Left colon (tissue), 1 donor: ENCODE data around the gene BFAR.

DNA sequence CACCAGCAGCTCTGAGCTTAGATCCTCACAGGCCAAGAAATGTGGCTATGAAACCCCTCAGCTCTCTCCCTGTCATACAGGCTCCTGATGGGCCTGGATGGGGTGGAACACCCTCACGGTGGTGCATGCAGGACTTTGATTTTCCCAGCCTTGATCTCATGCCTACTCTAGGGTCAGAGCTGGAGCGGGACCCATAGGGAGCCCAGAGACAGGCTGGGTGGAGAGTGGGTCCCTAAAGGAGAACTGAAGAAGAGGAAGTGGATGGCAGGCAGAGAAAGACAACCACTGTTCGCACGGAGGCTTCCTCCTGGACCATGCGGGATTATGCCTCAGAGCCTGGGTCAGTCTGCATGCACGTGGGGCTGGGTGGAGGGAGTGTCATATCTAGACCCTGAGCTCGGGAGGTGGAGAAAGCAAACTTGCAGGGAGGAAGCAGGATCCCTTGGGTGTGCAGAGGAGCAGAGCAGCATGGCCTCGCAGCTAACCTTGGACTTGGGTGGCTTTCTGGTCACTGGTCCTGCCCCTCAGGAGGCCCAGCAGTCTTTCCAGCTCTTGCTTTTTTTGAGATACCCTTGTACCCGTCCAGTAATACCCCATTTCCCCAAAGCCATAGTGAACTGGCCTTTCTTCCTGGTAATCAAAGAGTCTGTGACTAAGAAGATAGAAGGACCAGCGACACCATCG is 344.3 kb downstream of the CPPED1 start:
- PRO-cap: bidirectional peak, plus-strand start at position 438 of the sequence, minus-strand start at position 316 of the sequence; unidirectional peak, plus-strand start at position 438 of the sequence

DNA sequence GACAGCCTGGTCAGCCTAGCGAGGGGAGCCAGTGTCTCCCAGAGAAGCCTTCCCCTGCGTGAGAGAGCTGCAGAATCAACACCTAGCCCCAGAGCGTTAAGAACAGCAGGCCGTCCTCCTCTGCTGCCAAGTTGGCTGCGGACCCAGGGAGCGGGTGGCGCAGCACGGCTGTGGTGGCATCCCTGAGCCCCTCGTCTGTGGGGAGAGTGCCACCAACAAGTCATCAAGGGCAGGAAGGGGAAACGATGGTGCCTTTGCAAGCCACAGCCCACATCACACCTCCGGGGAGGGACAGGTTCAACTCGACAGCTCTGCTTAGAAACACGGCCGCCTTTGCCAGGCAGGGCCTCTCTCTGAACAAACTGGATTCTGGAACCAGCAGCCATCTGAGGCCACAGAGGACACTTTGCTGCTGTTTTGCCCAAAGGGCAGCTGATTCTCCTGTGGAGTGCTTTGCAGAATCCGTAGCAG is 270.8 kb downstream of the CPPED1 start:
- PRO-cap: no peak

GRCh38 chr16:12613373-12613669 is 190.4 kb downstream of the CPPED1 start:
- PRO-cap: unidirectional peak, plus-strand start at chr16:12613563

GRCh38 chr16:12690718-12691131 is 113.0 kb downstream of the CPPED1 start:
- PRO-cap: no peak

DNA sequence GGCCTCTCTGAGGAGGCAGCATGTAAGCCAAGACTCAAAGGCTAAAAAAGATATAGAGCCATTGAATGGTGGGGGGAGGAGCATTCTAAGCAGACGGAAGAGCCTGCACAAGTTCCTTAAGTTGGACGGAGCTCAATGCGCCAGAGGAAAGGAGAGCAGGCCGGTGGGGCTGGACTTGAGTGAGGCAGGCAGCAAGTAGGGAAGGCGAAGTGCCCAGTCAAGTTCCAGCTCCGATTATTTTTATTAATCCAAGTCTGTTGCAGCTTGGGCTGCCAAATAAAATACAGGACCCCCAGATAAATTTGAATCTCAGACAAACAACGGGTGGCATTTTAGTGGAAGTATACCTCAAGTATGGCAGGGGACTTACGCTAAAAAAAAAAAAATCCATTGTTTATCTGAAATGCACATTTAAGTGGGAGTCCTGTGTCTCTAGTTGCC is 160.4 kb downstream of the SHISA9 start:
- PRO-cap: no peak

DNA sequence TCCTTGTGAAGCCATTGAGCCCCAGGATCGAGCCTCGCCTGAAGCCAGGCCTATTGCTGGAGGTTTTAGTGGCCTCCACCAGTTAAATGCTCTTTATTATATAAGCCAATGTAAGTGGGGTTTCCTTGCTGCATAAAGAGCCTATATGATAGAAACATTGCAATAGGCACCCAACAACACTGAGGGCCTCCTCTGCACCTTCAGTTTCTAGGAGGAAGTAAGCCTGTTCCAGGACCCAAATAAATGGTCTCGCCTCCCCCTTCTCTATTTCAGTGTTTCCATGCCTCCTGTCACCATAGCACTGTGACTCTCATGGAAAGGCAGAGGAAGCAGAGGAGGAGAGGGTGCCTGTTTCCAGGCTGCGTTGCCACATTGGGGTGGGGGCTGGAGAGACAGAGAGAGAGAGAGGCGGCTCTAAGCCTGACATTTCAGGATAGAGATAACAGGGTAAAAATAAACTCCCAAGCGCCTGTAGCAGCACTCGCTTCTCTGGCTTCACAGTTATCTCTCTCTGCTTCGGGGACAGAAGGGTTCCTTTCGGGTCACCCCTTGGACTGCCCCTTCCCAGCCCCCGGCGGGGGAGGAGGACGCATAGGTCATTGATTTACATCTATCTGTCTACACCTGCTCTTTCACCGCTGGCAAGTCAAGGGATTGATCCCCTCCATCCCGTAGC is 71.3 kb upstream of the MRTFB start:
- PRO-cap: no peak

- PRO-cap: no peak
These were observed 41.6 kb upstream of the MRTFB start for GRCh38 chr16:14029598-14029937.

DNA sequence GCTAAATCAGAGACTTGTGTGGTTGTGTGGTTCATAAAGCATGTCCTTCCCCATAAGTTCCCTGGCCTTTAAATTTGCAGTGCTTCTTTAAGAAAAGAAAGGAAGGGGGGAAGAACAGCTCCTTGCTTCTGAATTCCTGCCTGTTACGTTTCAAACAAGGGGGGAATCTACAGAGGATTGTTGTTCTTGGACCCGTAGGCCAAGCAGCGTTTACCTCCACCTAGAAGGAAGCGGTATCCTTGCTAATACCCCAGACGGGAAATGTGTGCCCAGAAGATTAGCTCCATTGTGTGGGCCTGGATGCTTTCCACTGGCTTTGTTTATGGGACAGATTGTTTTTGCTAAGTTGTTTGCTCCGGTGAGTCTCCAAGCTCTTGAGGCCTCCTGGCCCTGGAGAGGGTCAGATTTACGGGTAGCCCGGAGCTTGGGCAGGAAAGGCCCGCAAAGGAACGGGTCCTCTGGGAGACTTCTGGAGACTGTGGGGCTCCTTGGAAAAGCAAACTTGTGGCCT is 28.5 kb upstream of the MRTFB start:
- PRO-cap: no peak

DNA sequence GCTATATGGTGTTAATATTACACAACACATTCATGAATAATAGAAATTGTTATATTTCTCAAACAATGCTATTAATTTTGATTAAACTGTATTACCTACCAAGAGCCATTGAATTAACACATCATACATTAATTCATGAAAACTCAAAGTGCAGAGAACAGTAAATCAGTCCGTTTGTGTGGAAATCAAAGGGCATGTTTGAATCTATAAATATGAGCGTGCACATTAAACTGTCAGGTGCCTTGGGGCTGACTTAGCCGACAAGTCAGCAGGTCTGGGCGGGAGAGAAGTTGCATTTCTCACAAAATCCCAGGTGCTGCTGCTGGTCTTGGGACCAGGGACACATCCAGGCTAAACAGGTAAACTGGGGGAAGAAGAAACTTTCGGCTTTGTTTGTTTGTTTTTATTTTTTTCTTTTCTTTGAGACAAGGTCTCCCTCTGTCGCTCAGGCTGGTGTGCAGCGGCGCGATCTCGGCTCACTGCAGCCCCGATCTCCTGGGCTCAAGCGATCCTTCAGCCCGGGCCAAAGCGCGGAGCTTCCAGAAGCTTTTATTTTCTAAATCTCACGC is 213.8 kb downstream of the MRTFB start:
- PRO-cap: no peak

- PRO-cap: no peak
These were observed 239.4 kb downstream of the MRTFB start for GRCh38 chr16:14310368-14311117.

GRCh38 chr16:14632513-14633161 is at the start of gene BFAR:
TSS of gene BFAR (plus strand) at chr16:14632951.
- PRO-cap: bidirectional peak, plus-strand start at chr16:14632885, minus-strand start at chr16:14632728

DNA sequence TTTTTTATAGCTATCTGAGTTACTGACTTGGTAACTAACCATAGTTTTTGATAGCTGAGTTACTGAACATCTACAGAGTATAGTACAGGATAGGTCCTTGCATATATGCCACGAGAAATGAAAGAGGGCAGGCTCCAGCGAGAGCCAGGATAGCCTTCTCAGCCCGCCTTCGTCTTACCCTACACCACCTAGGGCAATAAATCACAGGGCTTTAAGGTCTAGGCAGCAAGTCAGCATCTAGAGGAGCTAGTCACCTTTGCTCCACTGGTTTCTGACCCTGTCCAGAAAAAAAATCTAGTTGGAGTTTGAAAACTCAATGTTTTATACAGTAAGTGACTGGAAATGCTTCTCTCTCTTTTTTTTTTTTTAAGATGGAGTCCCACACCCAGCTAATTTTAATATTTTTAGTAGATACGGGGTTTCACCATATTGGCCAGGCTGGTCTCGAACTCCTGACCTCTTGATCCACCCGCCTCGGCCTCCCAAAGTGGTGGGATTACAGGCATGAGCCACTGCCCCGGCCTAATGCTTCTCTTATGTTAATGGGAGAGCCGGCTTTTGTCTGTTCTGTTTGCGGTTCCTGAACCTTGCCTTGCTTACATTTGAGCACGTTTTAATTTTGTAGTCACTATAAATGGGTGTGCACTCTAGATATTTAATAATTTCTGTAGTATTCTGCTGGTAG is 2.8 kb downstream of the BFAR start:
- PRO-cap: unidirectional peak, minus-strand start at position 186 of the sequence

DNA sequence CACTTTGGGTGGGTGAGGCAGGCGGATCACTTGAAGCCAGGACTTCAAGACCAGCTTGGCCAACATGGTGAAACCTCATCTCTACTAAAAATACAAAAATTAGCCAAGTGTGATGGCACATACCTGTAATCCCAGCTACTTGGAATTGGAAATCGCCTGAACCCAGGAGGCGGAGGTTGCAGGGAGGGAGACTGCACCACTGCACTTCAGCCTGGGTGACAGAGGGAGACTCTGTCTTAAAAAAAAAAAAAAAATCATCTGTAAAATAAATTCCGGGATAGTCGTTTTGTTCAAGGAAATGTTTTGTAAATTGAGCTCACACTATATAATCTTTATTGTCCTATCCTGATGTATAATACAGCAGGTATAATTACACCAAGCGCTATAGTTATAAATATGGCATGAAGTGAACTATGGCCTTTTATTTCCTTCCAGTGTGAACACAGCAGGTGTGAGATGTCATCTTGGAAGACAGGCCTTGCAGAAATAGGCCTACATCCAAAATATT is 25.5 kb downstream of the PLA2G10 start:
- PRO-cap: bidirectional peak, plus-strand start at position 424 of the sequence, minus-strand start at position 193 of the sequence

GRCh38 chr16:15123033-15123751 is 29.1 kb upstream of the RRN3 start:
- PRO-cap: no peak

GRCh38 chr16:15127290-15127587 is 33.2 kb upstream of the RRN3 start:
- PRO-cap: no peak

DNA sequence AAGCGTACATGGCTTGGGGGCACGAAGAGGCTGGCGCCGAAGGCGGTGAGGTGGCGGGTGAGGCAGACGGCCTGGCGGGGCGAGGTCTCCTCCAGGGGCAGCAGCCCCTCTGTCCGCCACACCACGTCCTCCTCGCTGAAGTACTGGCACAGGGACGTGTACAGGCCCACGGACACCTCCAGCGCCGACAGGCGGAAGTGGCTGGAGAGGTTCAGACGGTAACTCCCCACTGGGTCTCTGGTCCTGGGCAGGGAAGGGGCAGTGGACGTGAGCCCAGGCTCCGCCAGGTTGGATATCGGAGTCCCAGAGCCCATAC is 36.1 kb upstream of the RRN3 start:
- PRO-cap: no peak

GRCh38 chr16:15154544-15155602 is 60.8 kb upstream of the RRN3 start:
- PRO-cap: unidirectional peak, minus-strand start at chr16:15154793; unidirectional peak, minus-strand start at chr16:15154896

DNA sequence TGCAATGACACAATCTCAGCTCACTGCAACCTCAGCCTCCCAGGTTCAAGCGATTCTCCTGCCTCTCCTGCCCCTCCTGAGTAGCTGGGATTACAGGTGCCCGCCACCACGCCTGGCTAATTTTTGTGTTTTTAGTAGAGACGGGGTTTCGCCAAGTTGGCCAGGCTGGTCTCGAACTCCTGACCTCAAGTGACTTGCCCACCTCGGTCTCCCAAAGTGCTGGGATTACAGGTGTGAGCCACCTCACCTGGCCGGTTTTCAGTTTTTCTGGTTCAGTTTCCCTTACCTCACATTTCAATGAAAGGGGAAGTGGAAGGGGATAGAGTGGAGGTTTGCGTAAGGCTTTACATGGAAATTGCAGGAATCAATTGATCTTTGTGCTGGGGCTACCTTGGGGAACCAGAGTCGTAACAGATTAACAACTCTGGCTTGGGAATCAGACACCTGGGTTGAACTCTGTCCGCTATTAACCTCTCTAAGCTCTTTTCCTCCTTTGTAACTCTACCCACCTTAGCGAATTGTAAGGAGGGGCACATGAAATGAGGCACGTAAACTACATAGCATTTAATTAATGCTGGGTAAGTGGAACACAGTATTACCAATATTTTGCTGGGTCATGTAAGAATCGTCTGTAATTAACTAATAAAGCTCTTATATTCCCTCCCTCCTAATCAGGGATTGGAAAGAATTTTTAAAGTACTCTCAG is 3.2 kb downstream of the MPV17L start:
- PRO-cap: no peak

GRCh38 chr16:15501988-15502900 is 67.9 kb downstream of the BMERB1 start:
- PRO-cap: no peak

- PRO-cap: no peak
These were observed 80.8 kb downstream of the BMERB1 start for GRCh38 chr16:15515260-15515602.